HT1080 (cell line): Measurements from ENCODE around the gene CENPJ.

DNA sequence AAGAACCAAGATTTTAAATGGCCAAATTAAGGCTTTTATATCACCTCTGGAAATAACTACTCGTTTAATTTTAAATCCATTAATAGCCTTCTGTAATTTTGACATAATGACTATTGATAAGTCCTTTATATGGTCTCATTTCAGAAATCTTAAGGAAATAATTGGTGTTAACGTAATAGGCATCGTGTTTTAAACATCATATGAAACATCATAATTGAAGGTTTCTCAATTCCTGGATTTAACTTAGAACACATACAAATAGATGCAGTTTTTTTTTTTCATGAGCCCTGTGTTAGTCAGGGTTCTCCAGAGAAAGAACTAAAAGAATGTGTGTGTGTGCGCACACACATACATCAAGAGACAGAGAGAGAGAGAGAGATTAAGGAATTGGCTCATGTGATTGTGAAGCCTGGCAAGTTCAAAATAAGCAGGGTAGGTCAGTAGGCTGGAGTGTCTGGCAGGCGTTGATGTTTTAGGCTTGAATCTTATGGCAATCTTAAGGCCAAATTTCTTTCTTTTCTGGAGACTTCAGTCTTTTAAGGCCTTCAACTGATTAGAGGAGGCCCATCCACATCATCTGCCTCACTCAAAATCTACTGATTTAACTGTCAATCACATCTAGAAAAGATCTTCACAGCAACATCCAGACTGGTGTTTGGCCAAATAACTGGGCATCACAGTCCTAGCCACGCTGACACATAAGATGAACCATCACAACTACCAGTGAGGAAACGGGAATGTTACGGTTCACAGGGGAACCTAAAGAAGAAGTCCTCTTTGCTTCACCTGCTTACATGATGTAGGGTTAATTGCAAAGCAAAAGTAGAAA is 25.2 kb downstream of the SPATA13 start:
RAMPAGE:
- cytosol, long total RNA, result no peak
- long total RNA, result no peak
- nucleus, long total RNA, result no peak

DNA sequence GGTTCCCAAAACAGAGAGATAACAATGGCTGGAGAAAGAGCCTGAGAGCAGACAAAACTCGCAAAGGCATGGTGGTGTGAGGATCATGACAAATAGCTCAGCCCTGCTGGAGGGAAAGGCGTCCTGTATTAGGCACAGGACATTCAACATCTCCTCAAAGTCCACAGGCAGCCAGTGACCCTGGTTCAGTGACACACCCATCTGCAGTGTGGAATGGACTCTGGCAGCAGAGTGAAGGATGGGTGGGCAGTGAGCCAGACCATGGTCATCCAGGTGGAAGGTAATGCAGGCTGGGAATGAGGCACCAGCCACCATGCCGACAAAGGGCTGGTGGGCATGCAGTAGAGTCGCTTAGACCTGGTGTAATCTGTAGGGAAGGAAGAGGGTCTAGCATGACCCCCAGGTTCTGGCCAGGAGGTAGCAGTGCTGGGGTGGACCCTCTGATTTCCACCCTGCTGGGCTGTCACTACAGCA is 57.5 kb downstream of the SPATA13 start:
RAMPAGE:
- cytosol, long total RNA, result no peak
- long total RNA, result no peak
- nucleus, long total RNA, result no peak

DNA sequence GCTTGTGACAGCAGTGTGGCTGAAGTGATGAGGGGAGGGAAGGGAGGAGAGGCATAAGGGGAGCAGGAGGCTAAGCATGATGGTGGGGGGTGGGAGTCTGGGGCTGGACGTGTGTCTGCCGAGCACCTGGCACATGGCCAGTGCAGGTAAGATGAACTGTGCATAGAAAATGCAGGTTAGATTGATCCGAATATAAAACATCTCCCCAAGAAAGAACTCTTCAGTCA is 27.4 kb upstream of the C1QTNF9 start:
RAMPAGE:
- cytosol, long total RNA, result no peak
- long total RNA, result no peak
- nucleus, long total RNA, result no peak

DNA sequence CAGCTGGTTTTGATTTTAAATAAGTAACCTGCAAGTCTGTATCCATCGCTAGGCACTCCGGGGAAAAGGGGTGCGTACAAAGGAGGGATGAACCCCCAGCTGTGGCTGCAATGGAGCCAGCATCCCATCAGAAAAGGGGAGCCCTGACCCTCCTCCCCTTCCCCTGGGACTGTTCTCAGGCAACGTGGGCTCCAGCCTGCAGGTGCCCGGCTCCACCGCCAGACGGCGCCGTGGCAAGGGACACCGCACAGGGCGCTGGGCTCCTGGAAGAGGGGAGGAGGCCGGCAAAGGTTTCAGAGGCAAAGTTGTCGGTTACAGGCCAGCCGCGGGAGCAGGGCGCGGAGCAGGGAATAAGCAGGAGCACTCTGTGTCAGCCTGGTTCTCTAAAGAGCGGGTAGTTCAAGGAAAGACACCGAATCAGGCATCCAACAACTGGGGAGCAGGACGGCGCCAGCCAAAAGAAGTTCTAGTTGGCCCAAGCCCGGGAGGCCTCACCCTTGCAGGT is 53.1 kb upstream of the ATP12A start:
RAMPAGE:
- cytosol, long total RNA, result no peak
- long total RNA, result no peak
- nucleus, long total RNA, result no peak

DNA sequence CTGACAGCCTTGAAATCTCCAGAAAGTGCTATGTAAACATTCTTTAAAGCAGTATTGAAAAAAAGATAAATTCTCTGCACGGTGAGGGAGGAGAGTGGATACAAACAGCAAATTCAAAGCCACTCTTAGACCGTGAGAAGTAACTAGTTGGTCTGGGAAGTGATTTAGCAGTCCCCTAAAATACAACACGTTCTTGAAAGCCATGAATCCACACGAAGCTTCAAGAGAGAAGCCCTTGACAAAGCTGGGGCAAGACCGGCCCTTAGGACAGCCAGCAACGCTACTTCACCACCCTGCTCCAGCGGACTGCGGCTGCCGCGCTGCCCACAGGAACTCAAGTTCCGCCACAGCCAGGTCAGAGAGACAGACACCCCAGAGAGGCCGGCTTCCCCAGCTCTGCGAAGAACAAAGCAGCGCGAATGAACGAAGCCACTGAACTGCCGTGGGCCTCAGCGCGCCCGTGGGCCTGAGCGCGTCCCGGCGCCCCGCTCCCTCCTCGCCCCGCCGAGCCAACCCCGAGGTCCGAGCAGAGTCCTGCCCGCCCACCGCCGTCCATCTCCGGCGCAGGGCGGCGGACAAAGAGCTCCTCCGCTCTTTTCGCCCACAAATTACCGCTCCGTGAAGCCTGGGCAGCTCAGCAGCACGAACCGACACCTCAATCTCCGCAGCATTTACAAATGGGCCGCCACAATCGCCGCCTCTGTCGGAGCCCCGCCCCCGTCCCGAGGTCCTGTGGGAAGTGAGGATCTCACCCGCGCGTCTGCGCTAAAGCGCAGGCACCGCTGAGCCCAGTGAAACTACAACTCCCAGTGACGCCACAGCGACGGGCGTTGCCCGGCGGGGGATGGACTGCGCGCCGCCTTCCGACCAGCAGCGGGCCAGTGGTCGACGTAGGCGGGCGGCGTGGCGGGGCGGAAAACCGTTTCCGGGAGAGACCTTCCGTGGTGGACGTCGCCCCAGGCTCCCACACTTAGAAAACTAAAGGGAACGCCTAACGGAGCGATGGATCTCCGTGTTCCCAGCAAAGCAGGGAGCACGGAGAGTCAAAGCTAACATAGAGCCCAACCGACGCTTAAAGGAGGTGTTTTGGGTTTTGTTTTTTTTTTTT is at the start of gene CENPJ:
CENPJ (minus strand) TSS at position 713 of the 1,108 bp plus-strand sequence.
RAMPAGE:
- cytosol, long total RNA, result no peak
- long total RNA, result start-site peak on the minus strand centred at position 692 of the sequence, 56 bp wide, 82 reads
- nucleus, long total RNA, result no peak

DNA sequence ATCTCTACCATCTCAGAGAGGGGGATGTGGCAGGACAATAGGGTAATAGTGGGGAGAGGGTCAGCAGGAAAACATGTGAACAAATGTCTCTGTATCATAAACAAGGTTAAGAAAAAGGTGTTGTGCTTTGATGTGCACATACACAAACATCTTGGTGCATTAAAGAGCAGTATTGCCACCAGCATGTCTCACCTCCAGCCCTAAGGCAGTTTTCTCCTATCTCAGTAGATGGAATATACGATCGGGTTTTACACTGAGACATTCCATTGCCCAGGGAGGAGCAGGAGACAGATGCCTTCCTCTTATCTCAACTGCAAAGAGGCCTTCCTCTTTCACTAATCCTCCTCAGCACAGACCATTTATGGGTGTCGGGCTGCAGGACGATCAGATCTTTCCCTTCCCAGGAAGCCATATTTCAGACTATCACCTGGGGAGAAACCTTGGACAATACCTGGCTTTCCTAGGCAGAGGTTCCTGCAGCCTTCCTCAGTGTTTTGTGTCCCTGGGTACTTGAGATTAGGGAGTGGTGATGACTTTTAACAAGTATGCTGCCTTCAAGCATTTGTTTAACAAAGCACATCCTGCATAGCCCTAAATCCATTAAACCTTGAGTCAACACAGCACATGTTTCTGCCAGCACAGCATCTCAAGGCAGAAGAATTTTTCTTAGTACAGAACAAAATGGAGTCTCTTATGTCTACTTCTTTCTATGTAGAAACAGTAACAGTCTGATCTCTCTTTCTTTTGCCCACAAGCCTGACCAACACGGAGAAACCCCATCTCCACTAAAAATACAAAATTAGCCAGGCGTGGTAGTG is 34.3 kb upstream of the CENPJ start:
RAMPAGE:
- cytosol, long total RNA, result no peak
- long total RNA, result no peak
- nucleus, long total RNA, result no peak

DNA sequence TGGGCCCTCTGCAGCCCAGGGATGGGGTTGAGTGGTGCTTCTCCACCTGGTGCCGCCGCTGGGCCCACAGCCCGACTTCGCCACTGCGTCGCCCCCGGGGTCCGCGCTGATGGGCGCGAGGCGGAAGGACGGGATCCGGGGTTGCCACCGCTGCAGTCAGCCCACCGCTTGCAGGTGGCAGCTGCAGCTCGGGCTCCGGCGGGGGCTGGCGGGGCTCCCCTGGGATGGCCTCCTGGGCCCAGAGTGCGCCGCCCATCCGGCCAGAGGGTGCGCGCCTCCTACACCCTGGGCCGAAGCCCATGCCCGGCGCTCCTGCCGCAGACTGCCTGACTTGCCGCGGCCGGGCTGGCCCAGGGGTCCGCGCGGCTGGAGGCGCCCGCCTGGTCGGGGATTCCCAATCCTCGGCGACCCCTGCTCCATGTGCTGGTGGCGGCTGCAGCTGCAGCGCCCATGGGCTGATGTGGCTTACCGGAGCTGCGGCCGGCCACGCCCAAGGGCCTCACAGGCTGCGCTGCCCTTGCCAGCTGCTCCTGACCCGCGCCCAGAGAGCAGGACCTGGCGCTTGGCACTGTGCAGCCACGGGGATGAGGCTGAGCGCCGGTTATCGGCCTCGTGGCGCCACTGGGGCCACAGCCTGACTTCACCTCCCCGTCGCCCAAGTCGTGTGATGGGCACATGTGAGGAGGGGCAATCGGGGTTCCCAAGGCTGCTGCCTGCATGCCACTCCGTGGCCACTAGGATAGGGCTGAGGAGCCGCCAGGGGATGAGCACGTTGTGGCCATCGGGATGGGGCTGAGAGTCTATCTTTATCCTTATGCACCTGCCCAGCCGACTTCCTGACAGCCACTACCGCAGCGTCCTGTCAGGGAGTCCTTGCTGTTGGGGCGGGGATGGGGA is 77.4 kb upstream of the PABPC3 start:
RAMPAGE:
- cytosol, long total RNA, result no peak
- long total RNA, result no peak
- nucleus, long total RNA, result no peak

DNA sequence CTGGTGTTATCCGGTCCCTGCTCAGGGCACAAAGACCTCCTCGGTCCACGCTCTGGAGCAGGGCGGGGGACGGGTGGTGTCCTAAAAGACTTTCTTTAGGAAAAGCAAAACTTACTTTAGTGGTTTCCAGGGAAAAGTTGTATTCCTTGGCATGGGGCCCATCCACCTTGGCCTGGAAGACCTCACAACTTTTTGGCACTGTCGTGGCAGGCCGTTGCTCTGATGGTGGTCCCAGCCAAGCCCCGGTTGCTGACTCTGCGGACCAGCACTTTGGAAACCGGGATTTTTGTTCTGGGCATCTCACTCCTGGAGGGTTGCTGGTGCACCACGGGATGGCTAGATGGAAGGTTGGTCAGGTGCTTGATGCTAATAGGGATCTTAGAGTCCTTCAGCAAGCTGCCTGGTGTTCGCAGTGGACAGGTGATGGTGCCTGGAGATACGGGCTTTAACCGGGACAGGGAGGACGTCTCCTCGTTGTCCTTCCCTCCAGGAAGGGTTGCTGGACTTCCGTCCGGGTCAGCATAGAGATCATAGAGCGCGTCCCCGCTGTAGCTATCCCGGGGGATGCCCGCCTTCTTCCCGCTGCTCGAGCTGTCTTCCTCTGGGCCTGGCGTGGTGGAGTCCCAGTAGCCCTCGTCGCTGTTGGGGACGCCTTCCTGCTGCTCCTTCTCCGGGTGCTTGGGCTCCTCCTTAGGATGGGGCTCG is 2.5 kb downstream of the AMER2 start:
RAMPAGE:
- cytosol, long total RNA, result no peak
- long total RNA, result no peak
- nucleus, long total RNA, result no peak

DNA sequence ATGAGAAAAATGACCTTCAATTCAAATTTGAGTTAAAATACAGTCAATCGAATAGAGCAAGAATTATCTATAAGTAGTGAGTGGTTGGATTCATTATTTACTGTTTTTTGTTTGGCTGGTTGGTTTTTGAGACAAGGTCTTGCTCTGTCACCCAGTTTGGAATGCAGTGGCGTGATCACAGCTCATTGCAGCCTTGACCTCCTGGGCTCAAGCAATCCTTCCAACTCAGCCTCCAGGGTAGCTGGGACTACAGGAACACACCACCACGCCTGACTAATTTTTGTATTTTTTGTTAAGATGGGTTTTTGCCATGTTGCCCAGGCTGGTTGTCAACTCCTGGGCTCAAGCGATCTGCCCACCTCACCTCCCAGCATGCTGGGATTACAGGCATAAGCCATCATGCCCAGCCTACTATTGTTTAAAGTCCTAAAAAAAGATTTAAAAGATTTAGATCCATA is 25.0 kb downstream of the MTMR6 start:
RAMPAGE:
- cytosol, long total RNA, result no peak
- long total RNA, result no peak
- nucleus, long total RNA, result no peak

GRCh38 chr13:25307384-25308216 is 6.2 kb downstream of the NUP58 start:
RAMPAGE:
- cytosol, long total RNA, result no peak
- long total RNA, result no peak
- nucleus, long total RNA, result no peak

RAMPAGE:
- cytosol, long total RNA, result no peak
- long total RNA, result no peak
- nucleus, long total RNA, result no peak
Observed at GRCh38 chr13:25874781-25875376, 176.9 kb downstream of the SHISA2 start.

GRCh38 chr13:25971417-25971827 is 80.4 kb downstream of the SHISA2 start:
RAMPAGE:
- cytosol, long total RNA, result no peak
- long total RNA, result no peak
- nucleus, long total RNA, result no peak

DNA sequence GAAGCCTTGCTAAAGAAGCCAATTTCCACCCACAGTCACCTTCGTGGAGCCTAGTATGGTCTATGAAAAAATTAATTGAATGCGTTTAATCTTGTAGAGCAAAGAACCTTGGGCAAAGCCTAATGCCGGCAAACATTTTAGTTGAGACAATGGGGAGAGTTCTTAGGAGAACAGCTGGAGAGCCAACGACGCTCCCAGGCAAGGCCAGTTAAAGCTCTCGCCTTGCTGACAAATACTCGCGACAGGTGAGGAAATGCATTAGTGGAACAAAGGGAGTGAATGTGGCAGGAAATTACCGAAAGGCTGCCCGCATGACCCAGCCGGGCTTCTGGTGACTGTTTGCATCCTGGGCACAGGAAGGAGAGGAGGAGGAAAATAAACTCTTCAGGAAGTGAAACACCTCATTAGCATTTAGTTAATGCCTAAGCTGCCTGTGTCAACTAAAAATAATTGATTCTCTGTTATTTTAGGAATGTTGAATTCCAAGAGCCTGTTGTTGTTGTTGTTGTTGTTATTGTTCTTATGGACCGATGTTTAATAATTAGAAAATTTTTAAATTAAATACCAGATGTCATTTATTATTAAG is 74.6 kb downstream of the SHISA2 start:
RAMPAGE:
- cytosol, long total RNA, result no peak
- long total RNA, result no peak
- nucleus, long total RNA, result no peak

DNA sequence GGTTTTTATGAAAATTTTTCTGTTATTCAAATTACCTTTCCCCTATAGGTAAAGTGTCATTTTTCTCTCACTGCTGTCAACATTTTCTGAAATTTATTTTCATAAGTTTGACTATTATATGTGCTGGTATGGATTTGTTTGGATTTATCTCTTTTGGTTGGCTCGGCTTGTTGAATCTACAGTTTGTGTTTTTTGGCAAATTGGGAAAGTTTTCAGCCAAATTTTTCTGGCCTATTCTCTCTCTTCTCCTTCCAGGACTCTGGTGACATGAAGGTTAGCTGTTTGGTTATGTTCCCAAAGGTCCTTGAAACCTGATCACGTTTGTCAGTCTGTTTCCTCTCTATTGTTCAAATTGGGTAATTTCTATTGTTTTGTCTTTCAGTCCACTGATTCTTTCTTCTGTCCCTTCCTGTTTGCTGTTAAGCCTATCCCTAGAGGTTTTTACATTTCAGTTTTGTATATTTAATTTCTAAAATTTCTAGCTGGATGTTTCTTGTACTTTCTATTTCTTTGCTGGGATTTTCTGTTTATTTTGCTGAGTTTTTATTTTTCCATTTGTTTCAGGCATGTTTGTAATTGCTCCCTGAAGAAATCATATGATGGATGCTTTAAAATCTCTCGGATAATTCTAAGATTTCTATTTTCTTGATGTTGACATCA is 81.5 kb upstream of the SHISA2 start:
RAMPAGE:
- cytosol, long total RNA, result no peak
- long total RNA, result no peak
- nucleus, long total RNA, result no peak

DNA sequence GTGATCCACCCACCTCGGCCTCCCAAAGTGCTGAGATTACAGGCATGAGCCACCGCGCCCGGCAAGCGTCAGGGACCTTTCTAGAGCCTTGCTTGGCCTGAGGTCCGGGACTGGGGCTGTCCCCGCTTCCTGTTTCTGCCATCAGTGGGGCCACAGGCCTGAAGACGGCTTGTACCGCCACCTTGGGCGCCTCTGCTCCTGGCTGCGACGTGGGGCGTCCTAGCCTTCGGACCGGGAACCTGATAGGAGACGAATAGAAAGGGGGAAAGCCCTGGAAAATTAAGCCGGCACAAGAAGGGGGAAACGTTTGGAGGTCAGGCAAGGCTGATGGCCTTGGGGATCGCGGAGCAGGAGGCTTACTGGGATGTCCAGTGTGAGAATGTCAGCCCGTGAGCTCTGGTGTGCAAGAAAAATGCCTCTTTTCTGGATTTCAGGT is 35.1 kb downstream of the RNF6 start:
RAMPAGE:
- cytosol, long total RNA, result no peak
- long total RNA, result no peak
- nucleus, long total RNA, result no peak

DNA sequence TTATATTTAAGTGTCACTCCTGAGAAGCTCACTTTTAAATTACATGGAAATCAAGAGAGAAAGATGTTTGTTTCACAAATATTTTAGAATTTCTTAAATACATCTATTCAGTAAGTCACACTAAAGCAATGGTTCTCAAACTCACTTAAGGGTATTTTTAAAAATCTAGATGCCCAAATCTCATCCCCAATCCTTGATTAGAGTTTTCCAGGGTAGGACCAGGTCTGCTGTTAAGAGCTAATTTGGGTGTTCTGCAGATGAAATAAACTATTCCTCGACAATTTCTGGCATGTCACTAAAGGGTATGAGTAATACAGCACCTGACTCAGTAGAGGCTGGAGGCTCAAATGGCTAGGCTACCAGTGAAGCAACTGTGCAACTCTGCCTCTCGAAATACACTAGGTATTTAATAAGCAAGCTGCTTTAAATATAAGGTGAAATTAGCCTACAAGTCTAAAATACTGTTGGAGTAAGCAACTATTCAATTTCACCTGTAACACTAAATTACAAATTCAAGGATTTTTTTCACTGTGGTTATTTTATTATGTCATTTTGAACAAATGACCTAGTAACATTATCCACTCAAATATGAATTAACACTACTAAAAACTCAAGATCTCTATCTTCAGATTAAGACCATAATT is 1.6 kb downstream of the RNF6 start:
RAMPAGE:
- cytosol, long total RNA, result no peak
- long total RNA, result no peak
- nucleus, long total RNA, result no peak

RAMPAGE:
- cytosol, long total RNA, result no peak
- long total RNA, result no peak
- nucleus, long total RNA, result no peak
Observed at GRCh38 chr13:26378982-26380062, 125.4 kb downstream of the CDK8 start.

DNA sequence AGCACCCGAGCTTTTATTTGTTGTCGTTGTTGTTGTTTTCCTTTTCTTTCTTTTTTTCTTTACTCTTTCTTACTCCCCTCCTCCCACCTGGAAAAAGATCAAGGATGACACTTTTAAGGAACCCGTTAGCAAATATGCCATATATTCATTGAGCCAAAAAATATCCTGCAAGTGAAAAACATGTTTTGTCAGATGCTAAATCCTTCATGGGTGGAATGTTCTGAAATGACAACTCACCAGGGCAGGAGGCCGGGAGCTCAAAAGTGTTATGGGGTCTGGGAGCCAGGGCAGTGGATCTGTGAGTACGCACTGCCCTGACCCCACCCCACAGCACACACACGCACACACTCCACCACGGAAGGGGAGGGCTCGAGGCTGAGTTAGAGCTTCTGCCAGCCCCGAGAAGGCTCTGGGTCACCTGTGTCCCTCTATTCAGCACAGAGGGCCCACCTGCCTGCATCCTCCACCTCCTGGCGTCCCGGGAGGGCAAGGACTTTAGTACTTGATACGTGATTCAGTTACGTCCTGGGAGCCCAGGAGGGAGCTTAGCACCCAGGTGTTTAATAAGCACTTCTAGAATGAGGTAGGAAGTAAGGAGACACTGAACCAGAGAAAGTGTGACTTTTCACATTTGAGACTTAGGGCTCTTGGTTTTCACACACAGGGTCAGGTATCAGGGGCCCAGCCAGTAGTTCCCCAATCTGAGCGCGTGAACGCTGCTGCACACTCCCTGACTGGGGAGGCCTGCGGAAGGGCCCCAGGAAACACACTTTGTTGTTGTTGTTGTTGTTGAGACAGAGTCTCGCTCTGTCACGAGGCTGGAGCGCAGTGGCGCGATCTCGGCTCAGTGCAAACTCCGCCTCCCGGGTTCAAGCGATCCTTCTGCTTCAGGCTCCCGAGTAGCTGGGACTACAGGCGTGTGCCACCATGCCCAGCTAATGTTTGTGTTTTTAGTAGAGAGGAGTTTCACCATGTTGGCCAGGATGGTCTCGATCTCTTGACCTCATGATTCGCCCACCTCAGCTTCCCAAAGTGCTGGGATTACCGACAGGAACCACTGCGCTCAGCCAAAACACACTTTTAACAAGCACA is 190.1 kb upstream of the GPR12 start:
RAMPAGE:
- cytosol, long total RNA, result no peak
- long total RNA, result no peak
- nucleus, long total RNA, result no peak

DNA sequence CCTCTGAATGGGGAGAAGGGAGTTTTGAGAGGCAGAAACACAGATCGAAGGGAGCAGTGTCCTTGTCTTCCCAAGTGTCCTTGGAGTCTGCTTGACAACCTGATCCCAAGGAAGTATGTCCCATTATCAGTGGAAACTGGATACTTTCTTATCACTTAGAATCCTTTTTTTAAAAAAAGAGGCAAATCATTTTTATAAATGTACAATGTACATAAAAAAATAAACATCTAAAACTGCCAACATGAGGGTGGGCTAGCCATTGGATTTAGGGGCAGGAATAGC is 195.5 kb upstream of the GPR12 start:
RAMPAGE:
- cytosol, long total RNA, result no peak
- long total RNA, result no peak
- nucleus, long total RNA, result no peak

DNA sequence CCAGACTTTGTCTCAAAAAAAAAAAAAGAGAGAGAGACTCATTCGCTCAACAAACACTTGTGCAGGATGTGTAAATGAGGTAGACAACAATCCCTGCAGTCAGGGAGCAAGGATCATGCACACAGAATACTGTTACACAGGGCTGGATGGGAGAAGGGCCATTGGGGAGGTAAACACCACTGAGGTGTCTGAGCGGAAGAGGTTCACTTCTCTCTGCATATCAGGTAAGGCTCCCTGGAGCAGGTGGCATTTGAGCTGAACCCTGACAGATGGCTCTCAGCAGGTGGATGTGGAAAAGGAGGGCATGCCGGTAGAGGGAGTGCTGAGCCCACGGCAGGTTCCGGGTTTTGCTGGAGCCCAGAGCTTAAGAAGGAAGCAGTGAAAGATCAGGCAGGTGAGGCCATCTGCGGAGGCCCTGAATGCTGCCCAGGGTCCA is 199.6 kb downstream of the USP12 start:
RAMPAGE:
- cytosol, long total RNA, result no peak
- long total RNA, result no peak
- nucleus, long total RNA, result no peak